Thoracic aorta (tissue), 1 donor: ENCODE measurements around a stretch of chr17.

GRCh38 chr17:32496213-32496702 is 9.5 kb downstream of the CDK5R1 start:
- RAMPAGE, long total RNA: no peak

GRCh38 chr17:32520856-32521733 is 34.3 kb downstream of the CDK5R1 start:
- RAMPAGE, long total RNA: no peak

DNA sequence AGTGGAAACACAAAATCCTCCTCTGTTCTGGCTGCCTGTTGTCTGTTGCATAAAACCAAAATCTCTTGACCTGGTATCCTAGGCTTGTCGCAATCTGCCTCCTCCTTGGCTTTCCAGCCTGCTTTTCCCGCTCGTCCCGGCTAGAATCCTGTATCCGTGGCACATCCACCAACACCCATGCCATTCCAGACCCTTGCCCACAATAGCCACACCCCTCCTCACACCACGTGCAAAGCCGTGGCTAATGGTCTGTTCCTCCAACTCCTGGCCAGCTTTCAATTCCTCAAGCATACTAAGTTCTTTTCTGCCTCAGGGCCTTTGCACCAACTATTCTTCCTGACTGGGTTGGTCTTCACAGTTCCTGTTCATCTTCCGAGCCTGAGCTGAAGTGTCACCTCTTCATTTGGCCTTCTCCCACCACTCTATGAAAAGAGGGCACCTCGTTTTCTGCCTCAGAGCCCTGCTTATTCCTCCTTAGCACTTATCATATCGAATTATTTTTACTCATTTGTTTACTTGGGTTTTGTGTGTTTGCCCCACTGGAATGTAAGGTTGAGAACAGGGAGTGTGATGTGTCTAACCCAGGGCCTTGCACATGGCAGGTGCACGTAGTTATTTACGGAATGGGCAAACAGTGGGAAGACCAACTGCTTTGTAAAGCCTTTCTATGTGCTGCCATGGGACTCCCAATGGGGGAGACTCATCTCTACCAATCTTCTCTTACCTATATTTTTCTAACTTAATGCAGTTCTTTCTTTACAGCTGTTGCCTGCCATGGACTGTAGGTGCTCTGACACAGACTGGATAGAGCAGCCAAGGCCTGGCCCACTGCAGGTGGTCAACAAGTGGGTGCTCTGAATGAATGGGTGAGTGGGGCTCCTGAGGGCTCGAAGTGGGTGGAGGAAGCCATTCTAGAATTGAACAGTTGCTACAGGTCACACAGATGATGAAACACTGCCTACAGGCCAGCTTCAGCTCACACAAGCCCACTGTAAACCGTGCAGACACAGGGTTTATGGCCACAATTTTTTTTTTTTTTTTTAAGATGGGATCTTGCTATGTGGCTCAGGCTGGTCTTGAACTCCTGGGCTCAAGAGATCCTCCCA is 69.1 kb downstream of the CDK5R1 start:
- RAMPAGE, long total RNA: no peak

DNA sequence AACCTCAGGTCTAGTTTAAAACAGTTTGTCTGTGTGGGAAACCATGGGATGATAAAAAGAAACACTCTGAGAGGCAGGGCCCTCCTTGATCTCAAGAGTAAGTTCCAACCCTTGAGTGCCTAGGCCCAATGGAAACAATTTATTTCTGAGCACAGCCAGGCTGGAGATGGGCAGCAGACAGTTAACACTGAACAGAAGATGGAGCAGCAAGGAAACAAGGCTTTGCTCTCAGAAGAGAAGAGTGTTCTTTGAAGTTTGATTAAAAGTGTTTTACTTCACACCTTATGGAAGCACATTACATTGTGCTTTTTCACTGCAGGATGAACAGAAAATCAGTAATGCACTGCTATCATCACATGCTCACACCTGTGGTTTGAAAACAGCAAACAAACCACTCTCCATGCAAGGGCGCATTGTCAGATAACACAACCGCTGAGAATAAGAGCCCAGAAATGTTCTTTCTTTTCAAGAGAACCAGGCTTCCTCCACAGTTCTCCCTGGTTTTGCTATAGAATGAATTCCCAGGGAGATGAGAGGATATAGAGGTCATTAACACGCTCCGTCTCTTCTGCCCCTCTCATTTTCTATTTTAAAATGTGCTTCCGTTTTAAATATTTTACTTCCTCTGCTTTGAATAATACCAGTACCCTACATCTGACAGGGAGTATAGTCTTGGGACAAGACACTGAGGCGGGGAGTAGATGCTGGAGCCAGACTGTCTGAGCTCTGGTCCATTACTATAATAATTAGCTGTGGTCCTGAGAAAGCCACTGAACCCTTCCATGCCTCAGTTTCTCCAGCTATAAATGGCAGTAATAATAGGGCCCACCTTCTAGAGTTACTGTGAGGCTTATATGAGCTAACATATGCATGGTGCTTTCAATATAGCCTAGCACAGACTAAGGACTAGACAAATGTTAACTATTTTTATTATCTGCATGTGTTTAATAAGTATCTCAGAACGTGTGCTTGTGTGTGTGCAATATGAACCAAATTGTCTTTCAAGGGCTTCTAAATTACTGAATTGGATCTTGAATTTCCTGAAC is 71.6 kb downstream of the CDK5R1 start:
- RAMPAGE, long total RNA: no peak

DNA sequence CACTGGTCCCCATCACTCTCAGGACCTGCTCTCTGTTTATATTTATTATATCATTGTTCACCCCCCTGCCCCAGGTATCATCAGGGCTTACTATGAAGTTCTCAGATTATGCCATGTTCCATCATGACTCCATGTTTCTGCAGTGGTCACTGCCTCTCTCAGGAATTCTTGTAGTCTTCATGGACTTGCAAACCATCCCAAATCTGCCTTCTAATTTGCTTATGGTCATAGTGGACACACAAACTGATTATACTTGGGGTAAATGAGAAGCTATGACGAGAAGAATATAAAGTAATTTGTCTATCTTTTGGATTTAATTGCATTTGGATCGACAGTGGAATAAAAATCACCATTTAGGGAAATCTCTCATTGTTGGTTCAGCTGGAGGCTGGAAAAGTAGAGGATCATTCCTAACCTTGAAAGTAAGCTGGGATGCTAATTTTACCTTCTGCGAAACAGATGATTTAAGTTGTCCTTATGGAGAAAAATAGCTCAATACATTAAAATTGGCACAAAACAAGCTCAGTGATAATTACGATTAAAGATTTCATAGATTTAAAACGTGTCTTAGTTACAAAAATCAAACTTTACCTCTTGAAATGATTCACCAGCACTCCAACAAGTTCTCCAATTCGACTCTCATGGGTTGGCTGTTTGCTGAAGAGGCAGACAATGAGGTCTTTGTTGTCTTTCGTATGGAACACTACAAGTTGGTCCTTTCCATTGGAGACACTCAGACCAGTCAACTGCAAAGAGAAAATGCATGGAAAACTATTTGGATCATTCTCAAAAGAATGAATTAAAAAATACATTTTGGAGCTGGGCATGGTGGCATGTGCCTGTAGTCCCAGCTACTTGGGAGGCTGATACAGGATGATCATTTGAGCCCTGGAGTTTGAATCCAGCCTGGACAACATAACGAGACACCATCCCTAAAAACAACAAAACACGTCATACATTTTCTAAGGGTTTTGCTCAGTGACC is 118.0 kb downstream of the CDK5R1 start:
- RAMPAGE, long total RNA: no peak

GRCh38 chr17:32792078-32792699 is 84.7 kb downstream of the MYO1D start:
- RAMPAGE, long total RNA: no peak

DNA sequence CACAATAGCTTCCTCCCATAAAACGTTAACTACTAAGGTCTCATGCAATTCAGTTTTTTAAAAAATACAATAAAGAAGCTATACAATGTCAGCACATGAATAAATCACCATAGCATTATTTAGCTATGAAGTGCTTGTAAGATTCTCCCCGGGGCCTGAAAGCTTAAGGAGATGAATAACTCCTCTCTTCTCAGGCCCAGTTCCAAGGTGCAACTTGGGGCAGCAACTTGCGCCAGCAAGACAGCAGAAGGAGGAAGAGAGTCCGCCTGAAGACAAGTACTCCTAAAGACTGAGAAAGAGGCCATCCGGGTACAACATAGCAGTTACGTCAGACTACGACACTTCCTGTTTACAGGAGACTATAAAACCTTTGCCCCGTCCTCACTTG is 81.4 kb downstream of the MYO1D start:
- RAMPAGE, long total RNA: no peak

- RAMPAGE, long total RNA: no peak
Measured at GRCh38 chr17:32806687-32807026, 70.3 kb downstream of the MYO1D start.

DNA sequence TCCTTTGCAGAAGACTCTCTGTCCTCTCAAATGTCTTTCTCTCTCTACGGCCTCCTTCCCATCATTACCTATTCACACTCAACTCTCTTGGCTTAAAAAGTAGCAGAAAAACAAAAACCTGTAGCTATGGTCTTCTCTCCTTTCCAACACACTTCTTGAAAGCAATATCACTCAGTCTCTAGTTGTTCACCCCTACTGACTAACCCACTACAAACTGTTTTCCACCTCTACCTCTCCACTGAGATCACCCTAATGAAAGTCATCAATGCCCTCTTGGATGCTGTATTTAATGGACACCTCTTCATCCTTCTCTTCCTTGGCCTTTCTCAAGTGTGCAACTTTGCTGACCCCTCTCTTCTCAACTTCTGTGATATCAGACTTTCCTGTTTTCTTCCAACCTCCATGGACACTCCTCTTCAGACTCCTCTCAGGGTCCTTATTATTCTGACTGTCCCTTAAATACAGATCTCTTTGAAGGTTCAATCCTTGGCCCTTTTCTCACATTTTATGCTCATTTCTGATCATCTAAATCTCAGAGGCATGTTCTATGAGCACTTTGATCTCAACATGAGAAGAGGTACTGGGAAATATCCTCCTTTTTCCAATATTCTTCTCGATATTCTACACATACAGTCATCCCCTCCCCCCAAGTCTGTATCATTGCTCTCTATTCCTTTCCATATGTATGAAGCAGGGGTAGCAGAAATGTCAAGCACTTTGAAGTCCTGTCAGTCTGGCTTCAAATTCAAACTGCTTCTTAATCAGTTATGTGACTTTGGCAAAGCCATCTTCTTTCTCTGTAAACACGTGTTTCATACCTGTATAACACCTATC is 20.4 kb downstream of the MYO1D start:
- RAMPAGE, long total RNA: no peak

DNA sequence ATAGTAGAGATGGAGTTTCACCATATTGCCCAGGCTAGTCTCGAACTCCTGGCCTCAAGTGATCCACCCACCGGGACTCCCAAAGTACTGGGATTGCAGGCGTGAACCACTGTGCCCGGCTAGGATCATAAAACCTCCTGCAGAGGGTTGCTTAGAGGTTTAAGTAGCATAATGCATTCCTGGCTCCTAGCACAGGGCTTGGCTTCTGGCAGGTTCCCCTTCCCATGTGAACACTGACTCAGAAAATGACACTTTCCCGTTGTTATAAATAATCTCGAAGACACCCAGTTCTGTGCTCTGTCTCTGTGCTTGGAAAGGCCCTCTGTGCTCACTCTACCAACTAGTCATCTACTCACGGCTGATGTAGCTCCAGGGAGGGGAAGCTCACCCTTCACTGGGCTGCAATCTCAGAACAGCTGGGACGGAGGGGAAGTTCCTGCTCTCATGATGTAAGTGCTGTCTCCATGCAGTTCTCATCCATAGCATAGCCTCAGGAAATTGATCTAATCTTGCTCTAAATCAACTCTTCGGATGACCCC is 230.4 kb upstream of the ASIC2 start:
- RAMPAGE, long total RNA: no peak

- RAMPAGE, long total RNA: no peak
Measured at GRCh38 chr17:34638219-34638613, 58.8 kb downstream of the TMEM132E start.

DNA sequence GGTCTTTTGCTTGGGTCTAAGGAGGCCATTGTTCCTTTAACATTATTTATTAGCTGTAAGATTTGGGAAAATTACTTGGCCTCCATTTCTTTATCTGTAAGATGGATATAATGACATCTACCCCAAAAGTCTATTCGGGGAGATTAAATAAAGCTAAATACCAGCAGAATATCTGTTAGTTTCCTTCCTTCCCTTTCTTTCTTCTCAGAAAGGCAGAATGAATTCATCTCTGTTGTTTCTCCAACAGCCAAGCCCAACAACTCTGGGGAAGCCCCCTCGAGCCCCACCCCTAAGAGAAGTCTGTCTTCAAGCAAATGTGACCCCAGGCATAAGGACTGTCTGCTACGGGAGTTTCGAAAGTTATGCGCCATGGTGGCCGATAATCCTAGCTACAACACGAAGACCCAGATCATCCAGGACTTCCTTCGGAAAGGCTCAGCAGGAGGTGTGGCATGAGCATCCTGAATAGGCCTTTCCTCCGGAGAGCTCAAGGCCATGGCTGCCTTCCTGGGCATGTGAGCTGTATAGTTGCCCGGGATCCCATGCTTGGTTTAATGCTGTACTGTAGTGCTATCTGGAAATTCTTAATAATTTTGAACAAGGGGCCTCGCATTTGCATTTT is 9.0 kb downstream of the LIG3 start:
- RAMPAGE, long total RNA: no peak

GRCh38 chr17:35079970-35080548 is 16.6 kb upstream of the RFFL start:
- RAMPAGE, long total RNA: no peak

DNA sequence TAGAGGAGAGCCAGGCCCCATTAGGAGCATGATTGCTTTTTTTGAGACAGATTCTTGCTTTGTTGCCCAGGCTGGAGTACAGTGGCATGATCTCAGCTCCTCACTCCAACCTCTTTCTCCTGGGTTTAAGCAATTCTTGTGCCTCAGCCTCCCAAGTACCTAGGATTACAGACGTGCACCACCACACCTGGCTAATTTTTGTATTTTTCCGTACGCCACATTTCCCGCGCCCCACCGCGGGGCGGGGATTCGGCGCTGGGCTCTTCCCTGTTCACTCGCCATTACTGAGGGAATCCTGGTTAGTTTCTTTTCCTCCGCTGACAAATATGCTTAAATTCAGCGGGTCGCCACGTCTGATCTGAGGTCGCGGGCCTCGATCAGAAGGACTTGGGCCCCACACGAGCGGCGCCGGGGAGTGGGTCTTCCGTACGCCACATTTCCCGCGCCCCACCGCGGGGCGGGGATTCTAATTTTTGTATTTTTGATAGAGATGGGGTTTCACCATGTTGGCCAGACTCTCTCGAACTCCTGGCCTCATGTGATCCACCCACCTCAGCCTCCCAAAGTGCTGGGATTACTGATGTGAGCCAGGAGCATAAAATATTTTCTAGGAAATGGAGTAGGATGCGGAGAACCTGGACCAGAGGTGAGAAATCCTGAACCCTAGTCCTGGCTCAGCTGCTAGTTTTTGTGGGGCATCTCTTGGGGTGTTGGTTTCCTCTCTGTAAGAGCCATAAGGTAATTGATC is 3.4 kb downstream of the UNC45B start:
- RAMPAGE, long total RNA: no peak

DNA sequence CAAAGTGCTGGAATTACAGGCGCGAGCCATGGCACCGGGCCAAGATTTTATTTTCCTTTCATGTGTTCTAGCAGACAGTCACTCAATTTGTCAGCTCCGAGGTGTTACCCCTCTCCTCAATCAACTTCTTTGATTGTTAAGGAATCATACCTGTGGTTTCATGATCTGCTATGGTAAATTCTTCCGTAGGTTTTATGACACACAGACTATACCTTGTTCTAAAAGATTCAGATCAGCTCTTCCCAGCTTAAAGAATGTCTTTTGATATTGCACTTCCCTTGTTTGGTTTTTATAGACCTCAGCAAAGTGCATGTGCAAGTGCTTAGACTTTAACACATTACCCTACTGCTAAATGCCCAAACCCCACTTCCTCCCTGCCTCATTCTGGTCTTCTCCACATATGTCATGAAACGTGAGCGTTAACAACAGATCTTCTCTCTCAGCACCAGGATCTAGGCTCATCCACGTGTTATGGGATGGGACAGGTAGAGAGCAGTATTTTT is 13.1 kb downstream of the UNC45B start:
- RAMPAGE, long total RNA: no peak

- RAMPAGE, long total RNA: no peak
Measured at GRCh38 chr17:35214173-35214709, 20.0 kb upstream of the SLC35G3 start.

GRCh38 chr17:35244192-35244895 is 1.5 kb downstream of the SLFN5 start:
- RAMPAGE, long total RNA: no peak

- RAMPAGE, long total RNA: no peak
Measured at GRCh38 chr17:35254061-35254564, 11.2 kb downstream of the SLFN5 start.

GRCh38 chr17:35314799-35315854 is 58.3 kb downstream of the SLFN11 start:
- RAMPAGE, long total RNA: no peak

DNA sequence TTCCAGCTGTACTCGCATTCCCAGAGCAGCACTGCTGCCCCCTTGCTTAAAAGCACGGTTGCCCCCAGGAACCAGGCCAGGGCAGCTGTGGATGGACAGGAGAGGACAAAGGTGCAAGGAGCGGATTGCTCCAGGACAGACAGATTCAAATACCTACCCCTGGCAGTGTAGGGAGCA is 975 bp upstream of the SLFN12 start:
- RAMPAGE, long total RNA: no peak